ENCODE measurements around the genes AFF3, PDCL3 and RFX8.

DNA sequence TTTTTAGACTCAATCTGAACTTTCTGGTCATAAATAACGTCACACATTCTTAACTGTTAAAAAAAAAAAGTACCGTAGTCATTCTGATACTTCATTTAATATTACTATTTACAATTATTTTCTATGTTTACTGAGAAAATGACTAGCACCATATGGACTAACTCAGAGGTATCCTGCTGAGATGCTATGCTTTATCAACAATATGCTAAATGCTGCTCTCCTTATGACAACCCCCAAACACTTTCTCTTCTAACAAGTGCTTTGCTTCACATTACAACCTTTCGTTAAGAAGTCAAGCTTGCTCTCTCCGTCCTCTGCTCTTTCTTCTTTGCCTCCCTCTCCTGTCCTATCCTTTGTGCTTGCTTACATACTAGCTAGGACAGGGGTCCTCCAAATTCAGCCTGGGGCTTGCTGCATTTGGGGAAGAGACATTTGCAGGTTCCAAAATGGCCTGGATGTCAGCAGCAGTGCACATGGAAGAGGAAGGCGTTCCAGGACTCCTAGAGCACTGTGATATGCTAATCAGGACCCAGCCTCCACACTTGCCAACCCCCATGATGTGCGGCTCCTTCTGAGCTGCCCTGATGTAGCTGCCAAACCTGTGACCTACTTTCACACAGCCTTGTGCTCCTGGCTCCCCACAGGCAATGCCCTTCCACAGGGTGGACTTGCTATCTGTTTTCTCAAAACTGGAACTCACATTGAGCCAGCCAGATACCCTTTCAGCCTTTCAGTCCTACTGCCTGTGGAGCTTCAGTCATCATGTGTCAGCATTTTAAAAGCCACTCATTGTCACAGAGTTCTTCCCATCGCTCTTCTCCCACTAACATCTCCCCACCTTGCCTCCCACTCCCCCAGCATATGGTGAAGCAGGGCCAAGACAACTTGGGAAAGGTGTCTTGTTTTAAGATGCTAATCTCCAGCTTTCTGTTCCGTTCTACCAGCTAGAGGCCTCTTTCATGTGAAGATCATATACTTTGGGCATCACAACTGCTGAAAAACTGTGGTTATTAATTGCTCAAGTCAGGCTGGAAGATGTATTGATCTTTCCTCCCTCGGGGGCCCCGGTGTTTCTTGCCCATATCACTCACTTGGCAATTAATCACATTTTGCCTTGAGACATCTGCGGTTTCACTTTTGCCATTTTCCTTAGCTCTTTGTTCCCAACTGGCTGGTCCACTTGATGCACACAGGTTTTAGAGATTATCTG, 181.7 kb downstream of the AFF3 start:
- RRBS: no CpG with 5 or more reads among the region's 11 CpGs

- RRBS: no CpG with 5 or more reads among the region's 6 CpGs
Measured at GRCh38 chr2:99996880-99997295, 145.5 kb downstream of the AFF3 start.

DNA sequence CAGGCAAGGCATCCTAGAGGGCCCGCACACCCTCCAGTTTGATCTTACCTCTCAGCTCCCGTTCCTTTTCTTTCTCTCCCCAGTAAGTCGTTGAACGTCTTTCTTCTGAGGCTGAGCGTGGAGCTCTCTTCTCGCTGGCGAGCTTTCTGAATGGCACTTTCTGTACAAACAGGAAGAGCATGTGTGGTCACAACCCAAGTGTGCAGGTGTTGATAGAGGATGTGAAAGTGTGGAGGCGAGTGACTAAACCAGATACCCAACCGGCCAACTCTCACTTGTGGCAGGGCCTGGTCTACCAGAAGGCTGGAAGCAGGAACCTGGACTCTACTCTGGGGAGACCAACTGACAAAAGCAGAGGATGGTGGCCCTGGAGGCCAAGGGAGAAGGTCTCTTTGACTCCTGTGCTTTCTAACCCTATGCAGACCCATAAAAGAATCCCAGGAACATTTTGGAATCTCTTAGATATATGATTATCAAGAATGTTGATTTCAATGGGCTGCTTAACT, at the start of gene AFF3:
Gene AFF3 (minus strand): TSS at position 155 of the 506 bp plus-strand sequence.
- RRBS: no CpG with 5 or more reads among the region's 9 CpGs

DNA sequence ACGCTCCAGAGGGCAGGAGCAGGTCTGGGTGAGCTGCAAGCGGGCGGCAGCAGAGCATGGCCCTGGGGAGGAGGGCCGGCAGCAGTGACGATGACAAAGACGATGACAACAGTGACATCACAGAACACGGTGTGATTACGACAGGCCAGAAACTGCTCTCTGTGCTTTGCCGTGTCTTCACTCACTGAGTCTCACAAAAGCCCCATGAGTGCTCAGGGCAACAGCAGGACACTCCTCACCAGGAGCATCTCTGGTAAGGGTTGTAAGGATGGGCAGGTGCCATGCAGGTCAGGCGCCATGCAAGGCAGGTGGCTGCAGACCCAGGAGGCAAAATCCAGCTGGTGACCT, 23.2 kb downstream of the CHST10 start:
- RRBS: no CpG with 5 or more reads among the region's 10 CpGs

DNA sequence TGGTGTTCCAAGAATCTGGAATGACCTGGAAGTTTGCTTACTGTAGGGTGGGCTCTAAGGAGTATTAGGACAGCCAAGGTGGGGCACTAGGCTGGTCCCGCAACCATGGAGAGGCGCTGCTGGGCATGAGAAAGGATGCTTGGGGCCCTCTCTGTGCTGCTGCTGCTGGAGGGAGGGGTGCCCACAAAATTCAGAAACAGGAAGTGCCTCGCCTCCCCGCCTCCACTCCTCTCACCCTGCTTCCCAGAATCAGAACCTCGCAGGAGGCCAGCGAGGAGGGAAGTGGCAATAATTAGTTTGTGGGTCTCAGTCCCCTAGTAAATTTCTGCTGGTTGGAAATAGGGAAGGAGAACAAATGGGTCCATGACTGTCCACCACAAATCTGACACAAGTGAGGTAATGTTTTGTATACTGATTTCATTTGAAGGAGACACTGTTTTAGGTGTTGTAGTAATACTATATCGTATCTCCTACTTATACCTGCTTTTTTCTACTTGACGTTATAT, 7.9 kb upstream of the PDCL3 start:
- RRBS: no CpG with 5 or more reads among the region's 8 CpGs

- RRBS: 2% methylated on average over 18 of the region's 79 CpGs
Measured at GRCh38 chr2:100562585-100563645, at the start of gene PDCL3. TSS of gene PDCL3 (plus strand) at chr2:100562993.

- RRBS: no CpG with 5 or more reads among the region's 1 CpG
Measured at GRCh38 chr2:100871785-100872390, 51.9 kb downstream of the NPAS2 start.

GRCh38 chr2:100877490-100878755, 58.0 kb downstream of the NPAS2 start:
- RRBS: no CpG with 5 or more reads among the region's 19 CpGs

- RRBS: 2% methylated on average over 1 of the region's 58 CpGs
Measured at GRCh38 chr2:101253075-101253700, 502 bp downstream of the CNOT11 start.

DNA sequence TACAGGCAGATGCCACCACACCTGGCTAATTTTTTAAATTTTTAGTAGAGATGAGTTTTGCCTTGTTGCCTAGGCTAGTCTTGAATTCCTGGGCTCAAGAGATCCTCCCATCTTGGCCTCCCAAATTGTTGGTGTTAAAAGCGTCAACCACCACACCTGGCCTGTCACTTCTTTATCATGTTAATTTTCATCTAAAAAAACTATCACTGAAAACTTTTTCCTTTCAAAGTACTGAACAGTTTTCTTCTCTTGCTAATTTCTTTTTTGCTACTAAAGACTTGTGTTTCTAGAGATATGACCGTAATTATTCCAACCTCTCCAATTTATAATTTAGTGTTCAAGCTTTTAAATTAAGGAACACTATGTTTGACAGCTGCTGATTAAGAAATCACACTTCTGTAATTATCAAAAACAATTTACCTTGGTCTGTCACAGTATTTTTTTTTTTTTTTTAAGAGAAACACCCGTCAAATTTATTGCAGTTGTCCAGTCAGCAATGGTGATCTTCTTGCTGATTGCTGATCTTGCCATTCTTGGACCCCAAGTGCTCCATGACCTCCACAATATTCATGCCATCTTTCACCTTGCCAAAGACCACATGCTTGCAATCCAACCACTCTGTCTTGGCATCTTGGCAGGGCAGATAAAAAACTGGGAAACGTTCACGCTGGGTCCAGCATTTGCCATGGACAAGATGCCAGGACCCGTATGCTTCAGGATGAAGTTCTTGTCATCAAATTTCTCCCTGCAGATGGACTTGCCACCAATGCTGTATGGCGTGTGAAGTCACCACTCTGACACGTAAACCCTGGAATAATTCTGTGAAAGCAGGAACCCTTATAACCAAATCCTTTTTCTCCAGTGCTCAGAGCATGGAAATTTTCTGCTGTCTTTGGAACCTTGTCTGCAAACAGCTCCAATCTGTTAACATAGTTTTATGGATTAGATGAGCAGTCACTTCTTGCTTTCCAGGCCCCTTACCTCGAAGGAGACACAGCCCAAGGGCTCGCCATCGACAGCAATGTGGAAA, 21.2 kb downstream of the CNOT11 start:
- RRBS: no CpG with 5 or more reads among the region's 11 CpGs

DNA sequence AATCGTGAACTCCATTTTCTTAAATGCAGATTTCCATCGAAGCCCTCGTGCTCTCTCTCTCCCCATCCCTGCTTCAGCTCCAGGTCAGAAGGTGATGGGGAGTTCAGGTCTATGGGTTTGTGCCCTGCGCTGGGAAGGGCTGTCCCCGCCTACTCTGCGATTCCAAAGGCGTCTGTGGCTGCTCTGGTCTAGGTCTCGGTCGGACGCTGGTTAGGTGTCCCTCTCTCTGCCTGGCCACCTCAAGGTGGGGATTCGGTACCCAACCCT, 856 bp downstream of the CREG2 start:
- RRBS: no CpG with 5 or more reads among the region's 11 CpGs

- RRBS: no CpG with 5 or more reads among the region's 12 CpGs
Measured at GRCh38 chr2:101474917-101475481, at the start of gene RFX8. TSS of gene RFX8 (minus strand) at chr2:101475112.

DNA sequence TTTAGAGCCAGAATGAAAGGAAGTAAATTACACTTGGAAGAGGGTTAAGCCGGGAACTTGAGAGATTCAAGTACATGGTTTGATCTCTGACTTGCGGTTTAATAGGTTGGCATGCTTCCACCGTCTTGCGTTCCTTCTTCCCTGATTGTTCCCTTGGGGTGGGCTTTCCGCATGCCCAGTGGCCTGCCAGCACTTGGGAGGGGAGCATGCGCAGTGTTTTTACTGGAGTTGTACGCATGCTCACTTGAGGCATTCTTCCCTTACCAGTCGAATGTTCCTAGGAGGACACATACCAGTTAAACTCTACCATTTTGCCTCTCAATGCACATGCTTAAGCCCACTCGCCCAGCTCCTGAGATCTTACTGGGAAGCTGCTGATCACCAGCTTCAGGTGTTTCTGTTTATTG, 92.8 kb upstream of the RFX8 start:
- RRBS: no CpG with 5 or more reads among the region's 9 CpGs

DNA sequence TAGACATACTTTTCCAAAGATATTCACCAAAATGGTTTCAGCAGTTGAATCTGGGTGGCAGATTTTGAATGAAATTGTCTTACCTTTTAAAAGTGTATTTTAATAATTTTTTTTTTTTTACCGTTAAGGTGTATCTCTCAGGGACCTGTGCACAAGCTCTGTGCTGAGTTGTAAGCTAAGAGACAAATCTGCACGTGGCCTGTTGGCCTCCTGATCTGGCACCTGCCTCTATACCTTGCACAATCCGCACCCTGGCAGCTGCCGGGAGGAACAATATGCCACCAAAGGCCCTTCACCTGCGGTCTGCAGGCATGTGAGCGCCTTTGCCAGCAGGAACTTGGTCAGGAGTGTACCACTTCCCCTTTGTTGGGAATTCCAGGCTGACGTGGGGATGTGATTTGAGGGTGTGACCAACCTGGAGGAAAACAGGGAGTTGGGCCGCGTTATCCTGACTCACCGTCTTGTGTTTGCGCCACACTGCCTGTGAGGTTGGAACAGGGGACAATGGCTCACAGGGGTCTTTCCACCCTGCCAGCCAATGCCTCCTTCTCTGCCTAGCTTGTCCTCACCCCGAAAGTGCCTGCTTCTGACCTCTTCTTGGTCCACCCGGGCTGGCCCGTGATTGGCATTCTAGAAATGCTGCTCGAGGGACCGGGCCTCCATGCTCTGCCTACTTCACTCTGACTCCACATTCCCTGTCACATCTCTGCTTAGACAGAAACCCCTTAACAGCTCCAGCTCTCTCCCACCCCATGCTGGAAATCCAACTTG, 67.2 kb upstream of the MAP4K4 start:
- RRBS: no CpG with 5 or more reads among the region's 16 CpGs

DNA sequence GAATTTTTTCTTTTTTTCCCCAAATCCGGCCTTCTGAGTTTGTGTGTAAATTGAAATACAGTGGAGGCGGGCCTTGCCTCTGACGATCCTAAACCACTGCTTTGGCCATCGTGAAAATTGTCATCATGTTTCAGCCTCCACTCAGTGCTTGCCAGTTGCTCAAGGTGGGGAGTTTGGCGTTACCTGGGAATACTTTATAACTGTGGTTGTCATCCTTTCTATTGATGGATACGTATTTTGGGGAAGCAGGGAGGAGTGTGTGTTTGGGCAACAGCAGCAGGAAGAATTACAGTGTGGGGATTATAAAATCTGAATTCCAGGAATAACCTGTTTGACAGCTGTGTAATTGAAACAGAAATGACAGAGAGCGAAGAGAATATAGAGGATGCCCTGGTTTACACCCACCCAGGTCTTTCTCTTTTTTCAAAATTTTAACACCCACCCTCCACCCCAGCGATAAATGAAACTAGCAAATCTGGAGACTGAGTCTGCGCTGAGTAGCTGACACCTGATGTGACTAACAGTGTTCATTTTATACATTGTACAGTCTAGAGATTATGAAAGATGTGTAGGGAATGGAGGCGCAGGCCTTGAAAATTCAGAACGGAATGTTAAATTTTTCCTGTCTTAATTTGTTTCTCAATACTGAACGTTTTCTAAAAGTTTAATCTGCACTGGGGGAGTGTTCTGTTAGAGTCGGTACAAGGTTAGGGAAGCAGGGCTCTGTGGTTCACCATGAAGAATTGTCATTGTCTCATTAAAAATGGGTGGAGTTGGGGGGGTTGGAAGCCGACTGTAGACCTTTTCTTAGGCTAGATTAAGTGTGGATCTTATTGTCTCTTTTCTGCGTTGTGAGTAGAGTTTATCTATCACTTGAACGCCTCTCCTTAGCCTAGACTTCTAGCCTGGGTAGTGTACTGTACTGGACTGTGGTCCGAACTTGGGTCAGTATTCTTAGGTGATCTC, 1.6 kb downstream of the MAP4K4 start:
- RRBS: no CpG with 5 or more reads among the region's 17 CpGs

DNA sequence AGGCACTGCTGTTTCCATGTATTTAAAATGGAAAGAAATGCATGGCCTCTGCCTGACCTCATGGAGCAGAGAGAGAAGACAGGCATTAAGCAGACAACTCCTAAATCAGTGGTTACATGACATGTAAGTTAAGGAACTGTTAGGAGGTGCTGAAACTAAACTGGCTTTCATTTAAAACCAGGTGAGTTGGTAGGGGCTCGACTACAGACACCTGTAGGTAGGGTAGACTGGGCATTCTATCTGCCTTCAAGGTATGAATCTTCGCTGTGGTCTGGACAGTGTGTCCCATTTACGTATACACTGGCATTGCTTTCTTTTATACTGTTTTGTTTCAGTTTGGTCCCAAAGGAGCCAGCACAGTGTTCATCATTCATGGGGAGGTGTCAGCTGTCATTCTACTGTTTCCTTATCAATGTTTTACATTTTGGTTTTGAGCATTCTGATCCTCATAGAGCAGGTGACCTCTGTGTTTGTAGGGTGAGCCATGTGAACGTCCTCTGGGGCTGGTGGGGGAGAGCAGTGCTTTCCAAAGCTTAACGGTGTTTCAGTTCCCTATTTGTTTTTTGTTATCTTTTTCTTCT, 54.1 kb downstream of the MAP4K4 start:
- RRBS: no CpG with 5 or more reads among the region's 5 CpGs

DNA sequence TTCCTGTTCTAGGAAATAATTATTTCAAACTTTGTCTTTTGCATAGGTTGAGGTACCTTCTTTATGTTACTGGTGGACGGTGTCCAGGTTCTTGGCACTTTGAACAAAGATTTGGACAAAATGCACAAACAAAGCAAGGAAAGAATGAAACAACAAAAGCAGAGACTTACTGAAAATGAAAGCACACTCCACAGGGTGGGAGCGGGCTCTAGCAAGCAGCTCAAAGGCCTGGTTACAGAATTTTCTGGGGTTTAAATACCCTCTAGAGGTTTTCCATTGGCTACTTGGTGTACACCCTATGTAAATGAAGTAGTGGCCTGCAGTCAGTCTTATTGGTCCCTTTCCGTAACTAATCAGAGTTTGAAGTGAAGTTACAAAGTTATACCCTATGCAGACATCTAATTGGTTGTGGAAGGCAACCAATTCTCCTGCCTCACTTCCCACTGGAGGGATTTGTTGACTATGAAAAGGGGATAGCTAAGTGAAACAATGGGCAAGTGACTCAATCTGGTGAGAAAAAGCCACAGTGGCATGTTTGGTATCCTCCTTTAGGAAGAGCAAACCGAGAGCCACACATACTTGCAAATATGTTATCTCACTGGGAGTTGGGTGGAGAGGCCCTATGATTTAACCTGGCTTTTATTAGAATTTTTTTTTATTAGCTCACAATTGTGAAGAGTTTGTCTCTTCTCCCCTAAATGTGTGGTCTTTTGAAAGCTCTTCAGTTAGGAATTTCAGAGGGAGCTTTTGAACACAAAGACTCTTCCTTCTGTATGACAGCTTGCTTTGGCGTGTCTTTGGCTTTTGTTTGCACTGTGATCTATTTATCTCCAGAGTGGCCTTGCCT, 69.4 kb downstream of the MAP4K4 start:
- RRBS: no CpG with 5 or more reads among the region's 5 CpGs

DNA sequence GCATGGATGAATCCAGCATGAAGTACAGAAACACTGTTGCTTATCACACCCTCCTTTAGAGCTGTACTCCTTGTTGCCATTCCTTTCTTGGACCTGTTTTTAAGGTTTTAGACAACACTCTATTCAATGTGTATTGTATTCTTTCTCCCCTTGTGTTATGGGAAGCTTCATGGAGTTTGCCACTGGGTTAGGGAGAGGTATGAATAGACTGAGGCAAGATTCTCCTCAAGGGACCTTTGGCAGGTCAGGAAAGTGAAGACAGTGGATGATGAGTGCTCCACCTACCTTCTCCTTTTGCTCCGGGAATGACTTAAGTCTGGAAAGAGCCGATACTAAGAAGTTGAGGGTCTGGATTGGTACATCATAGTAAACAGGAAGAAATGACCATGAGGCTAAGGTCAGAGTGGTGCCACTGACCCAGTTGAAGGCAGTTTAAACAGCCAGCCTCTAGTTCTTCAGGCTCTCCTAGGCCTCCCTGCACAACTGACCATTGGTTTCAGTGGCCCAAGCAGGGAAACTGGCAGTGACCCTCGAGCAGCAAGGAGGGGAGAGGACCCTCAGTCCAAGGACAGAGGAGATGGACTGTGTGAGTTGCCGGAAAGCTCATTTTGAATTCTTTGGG, 119.0 kb downstream of the MAP4K4 start:
- RRBS: no CpG with 5 or more reads among the region's 4 CpGs

DNA sequence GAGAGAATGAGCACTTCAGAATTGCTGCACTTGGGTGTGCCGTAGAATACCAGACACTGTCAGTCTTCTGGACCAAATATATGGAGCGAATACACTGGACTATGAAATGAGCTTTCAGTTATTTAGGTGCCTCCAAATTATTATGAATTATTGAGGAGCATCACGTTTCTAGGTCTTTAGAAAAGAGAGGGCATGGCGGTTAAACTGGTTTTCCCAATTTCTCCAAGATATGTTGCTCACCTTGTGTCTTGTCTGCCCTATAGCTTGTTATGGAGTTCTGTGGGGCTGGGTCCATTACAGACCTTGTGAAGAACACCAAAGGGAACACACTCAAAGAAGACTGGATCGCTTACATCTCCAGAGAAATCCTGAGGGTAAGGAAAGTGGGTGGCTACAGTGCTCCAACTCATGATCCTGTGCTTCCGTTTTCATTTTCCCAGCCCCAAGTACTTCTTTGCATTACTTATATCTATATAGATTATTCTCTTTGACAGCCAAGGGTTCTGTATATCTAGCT, 127.6 kb downstream of the MAP4K4 start:
- RRBS: no CpG with 5 or more reads among the region's 6 CpGs

- RRBS: no CpG with 5 or more reads among the region's 4 CpGs
Measured at GRCh38 chr2:101834180-101834664, 136.7 kb downstream of the MAP4K4 start.